NCI-H460 (cell line): ENCODE results near the gene CD34.

DNA sequence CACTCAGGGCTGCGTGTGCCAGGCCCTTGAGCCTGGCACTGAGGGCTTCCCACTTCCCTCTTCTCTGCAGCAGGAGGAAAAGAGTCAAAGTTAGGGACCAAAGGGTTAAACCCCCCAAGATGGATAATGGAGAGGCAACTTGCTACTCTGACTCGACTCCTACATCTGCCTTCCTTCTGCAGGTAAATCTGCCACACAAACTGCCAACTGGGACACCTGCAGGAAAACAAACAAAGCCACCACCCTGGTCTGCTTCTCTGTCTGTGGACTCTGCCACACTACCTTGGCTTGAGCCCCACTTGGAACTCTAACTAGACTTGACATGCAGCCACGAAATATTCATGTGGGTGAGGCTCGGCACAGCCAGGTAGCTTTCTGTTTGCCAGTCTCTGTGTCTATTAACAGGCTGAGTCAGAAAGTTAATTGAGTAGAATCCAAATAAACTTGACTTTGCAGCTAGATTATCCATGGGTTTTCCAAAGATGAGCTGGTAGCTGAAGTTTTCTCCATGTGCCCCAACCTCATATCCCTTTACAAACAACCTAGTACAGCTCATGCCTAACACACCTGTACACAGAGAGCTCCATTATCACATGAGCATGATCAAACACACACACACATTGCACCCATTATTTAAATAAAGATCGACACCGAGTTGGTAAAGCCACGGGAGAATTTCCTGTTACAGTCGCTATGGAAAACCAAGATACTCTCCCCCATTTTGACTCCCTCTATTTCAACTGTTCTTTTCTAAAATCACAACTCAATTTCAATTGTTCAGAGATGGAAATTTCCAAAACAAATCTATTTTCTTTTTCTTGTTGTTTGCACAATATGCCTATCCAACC lies 841 bp downstream of the C1orf116 start:
RAMPAGE:
- cytosol, long total RNA: no peak
- long total RNA: no peak
- nucleus, long total RNA: no peak

RAMPAGE:
- cytosol, long total RNA: no peak
- long total RNA: no peak
- nucleus, long total RNA: no peak
Measured at GRCh38 chr1:207058187-207058639, 5.1 kb downstream of the PFKFB2 start.

RAMPAGE:
- cytosol, long total RNA: no peak
- long total RNA: no peak
- nucleus, long total RNA: no peak
Measured at GRCh38 chr1:207077513-207077768, 11.2 kb upstream of the C4BPB start.

DNA sequence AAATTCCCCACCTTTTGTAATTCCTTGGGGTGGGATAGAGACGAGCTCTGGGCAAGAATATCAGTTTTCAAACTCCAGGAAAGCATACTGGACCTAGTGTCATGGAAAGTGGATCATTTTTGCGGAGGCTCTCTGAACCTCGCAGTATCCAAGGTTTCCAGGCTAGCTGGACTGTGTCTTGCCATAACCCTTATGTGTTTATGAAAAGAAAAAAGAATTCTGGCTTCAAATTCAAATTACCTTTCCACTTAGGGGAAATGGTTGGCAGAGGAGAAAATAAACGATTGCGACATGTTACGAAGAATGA lies 256 bp upstream of the C4BPA start:
RAMPAGE:
- cytosol, long total RNA: no peak
- long total RNA: no peak
- nucleus, long total RNA: no peak

DNA sequence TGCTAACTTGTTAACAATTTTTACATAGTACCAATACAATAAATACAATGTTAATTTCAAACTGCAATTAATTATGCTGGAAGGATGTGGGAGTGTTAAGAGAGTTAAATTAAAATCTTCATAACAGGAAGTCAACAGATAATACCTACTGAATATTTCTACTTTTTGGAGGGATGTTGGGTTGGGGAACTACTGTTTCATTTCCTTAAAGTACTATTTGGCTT lies 12.7 kb upstream of the CD55 start:
RAMPAGE:
- cytosol, long total RNA: no peak
- long total RNA: no peak
- nucleus, long total RNA: no peak

DNA sequence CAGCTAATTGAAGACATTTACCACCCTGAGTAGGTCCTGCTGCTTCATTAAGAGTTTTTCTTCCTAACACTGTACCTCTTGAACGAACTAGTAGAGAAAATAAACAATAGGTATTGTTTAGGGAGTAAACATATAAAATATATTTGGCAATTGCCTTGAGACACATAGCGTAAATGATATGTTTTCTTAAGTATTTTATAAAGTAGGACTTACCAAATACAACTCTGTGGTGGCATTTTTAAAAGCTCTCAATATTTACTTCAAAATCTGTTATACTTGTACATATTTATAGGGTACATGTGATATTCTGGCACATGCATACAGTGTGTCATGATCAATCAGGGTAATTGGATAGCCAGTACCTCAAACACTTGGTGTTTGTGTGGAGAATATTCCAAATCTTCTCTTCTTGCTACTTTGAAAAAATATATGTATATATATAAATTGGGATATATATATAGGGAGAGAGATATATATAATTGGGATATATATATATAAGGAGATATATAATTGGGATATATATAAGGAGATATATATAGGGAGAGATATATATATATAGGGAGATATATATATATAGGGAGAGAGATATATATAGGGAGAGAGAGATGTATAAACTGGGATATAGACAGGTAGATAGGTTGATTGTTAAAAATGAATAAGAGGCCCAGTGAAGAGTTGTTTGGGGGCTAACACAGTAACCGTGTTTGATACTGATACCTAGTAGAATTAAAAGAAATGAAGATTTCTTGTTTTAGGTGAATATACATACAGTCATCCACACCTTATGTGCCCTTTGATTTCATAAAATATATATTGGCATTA lies 1.4 kb downstream of the CD55 start:
RAMPAGE:
- cytosol, long total RNA: no peak
- long total RNA: no peak
- nucleus, long total RNA: no peak

DNA sequence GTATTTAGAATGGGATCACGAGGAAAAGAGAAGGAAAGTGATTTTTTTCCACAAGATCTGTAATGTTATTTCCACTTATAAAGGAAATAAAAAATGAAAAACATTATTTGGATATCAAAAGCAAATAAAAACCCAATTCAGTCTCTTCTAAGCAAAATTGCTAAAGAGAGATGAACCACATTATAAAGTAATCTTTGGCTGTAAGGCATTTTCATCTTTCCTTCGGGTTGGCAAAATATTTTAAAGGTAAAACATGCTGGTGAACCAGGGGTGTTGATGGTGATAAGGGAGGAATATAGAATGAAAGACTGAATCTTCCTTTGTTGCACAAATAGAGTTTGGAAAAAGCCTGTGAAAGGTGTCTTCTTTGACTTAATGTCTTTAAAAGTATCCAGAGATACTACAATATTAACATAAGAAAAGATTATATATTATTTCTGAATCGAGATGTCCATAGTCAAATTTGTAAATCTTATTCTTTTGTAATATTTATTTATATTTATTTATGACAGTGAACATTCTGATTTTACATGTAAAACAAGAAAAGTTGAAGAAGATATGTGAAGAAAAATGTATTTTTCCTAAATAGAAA lies 38.5 kb downstream of the CD55 start:
RAMPAGE:
- cytosol, long total RNA: no peak
- long total RNA: no peak
- nucleus, long total RNA: no peak

DNA sequence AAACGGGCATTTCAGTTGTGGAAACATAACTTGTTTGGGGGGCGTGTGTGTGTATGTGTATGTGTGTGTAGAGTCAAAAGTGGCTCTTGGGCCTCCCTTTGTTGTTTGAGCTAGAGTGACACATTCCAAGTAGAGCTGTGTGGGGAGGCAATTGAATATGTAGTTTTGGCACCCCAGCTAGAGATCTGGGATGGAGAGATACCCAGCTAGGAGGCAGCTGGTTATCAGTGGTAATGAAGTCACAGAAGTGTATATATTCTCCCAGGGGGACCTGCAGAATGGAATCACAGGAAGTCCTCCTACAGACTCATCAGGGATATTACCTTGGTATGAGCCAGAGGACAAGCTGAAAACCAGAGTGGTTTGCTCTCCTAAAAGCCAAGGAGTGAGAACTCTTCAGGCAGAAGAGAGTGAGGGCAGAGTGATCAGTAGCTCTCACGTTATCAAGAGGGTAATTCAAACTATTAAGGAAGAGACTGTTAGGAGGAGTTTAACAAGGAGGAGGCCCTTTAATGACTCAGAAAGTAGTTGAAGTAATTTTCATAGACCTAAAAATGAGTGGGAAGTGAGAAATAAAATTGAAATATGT lies 5.1 kb downstream of the CR1L start:
RAMPAGE:
- cytosol, long total RNA: no peak
- long total RNA: no peak
- nucleus, long total RNA: no peak

DNA sequence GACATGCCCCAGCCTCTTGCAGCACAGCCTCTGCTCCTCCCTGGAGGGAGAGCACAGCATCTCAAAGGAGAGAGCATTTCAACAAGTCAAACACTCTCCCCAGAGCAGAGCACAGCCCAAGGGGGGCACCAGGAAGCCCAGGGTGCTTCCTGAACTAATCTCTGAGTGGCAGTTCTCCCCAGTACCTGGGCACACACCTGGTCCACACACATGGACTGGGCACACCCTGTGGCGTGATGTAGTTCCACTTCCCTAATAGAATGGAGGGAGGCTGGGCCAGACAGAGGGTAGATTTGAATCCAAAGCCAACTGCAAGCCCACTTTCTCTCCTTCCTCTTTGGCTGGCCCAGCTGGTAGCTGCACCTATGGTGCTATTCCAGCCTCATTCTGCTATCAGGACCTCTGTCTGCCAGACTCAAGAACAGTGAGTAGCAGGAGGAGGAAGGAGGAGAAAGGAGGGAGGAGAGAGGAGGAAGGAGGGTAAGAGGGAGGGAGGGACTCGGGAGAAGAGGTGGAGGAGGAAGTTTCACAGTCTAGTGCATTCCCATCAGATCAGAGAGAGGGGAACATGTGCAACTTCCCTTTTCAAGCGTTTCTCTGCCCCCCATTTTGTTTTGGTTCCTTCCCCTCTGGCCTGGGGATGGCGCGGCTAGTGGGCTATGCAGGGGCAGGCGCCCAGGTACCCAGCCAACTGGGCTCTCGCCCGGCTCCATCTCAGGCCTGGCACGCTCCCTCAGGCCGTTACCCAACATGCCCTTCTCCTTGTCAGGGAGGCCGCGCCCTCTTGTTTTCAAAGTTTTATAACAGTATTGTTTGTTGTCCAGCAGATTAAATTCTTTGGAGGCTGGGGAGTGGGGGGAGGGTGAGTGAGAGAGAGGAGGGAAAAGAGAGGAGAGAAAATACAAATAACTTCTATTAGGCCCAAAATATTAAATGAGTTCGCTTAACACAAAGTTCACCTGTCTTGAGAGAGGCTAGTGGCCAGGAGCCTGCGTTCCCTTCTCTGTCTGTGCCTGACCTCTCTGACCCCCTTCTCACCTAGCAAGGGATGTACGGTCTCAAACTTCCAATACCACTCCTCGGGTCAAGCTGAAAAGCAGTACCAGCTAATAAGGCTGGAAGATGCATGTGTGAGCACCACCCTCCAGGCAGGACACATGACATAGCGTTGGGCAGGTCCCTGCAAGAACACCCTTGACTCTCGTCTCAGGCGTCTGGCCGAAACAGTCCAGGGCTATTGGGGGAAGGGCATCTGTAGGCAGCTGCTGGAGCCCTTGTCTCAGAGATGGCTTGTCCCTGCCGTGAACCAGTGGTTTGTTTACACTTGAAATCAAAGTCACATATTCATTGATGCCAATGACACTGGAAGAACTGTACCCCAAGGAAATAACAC lies 56.0 kb downstream of the CD46 start:
RAMPAGE:
- cytosol, long total RNA: no peak
- long total RNA: no peak
- nucleus, long total RNA: no peak

RAMPAGE:
- cytosol, long total RNA: no peak
- long total RNA: no peak
- nucleus, long total RNA: no peak
Measured at GRCh38 chr1:207819797-207820195, 67.9 kb downstream of the CD46 start.

GRCh38 chr1:207831482-207831817 lies 79.5 kb downstream of the CD34 start:
RAMPAGE:
- cytosol, long total RNA: no peak
- long total RNA: no peak
- nucleus, long total RNA: no peak

DNA sequence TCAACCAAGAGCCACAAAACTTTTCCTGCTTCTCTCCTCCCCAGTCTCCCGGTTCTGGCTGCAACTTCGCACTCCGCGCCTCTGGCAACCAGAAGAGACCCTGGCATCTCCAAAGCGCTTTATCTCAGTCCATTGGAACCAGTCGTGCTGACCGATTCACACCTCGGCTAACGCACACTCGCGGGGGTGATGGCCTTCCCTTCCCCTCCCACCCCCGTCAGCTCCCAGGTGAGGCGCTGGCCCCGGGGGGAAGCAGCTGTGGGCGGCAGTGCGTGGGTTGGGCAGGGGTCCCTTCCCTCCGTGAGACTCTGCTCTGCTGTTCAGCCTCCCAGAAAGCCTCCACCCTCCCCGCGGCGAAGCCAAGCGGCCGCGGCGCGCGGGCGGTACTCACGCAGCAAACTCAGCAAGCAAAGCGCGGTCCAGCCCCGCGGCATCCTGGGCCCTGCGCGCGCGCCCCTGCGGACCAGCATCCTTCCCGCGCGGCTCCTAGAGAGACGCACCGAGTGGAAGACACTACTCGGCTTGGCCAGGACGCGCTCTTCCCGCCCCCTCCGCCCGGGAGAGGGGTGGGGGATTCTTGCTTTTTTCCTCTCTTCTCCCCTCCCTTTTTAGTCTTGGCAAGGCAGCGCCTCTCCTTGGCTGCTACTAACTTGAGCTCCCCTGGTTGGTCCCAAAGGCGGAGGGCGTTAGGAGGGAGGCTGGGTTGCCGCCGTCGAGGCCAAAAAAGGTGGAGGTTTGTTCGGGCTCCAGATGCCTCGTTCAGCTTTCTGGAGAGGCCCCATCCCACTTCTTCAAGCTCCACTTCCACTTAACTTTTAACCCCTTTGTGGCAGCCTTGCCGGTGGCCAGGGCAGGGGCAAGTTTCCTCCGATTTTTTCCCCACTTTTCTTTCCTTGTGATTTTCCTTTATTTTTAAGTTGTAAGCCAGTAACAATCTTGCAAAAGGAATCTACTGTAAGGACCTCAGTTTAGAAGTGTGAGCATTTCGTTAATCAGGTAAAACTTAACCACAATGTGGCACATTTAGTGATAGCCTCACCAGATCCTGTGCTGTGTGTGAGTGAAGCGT lies at the start of gene CD34:
CD34 (minus strand) TSS at position 515 of the 1,069 bp plus-strand sequence.
RAMPAGE:
- cytosol, long total RNA: no peak
- long total RNA: no peak
- nucleus, long total RNA: no peak

DNA sequence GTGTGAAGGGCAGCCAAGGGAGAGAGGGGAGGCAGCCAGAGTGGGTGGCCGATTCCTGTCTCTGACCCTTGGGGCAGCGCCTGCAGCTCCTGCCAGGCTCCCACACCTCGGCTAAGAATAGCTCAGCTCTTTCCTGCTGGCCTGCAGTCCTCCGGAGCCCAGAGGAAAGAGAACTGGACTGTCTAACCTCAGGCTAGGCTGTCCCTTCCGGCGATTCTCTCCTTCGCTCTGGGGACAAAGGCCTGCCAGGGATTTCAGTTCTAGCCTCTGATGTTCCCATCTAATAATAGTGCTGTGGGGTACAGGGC lies 11.7 kb upstream of the CD34 start:
RAMPAGE:
- cytosol, long total RNA: no peak
- long total RNA: no peak
- nucleus, long total RNA: no peak

RAMPAGE:
- cytosol, long total RNA: no peak
- long total RNA: no peak
- nucleus, long total RNA: no peak
Measured at GRCh38 chr1:208068248-208068887, 157.4 kb upstream of the CD34 start.

DNA sequence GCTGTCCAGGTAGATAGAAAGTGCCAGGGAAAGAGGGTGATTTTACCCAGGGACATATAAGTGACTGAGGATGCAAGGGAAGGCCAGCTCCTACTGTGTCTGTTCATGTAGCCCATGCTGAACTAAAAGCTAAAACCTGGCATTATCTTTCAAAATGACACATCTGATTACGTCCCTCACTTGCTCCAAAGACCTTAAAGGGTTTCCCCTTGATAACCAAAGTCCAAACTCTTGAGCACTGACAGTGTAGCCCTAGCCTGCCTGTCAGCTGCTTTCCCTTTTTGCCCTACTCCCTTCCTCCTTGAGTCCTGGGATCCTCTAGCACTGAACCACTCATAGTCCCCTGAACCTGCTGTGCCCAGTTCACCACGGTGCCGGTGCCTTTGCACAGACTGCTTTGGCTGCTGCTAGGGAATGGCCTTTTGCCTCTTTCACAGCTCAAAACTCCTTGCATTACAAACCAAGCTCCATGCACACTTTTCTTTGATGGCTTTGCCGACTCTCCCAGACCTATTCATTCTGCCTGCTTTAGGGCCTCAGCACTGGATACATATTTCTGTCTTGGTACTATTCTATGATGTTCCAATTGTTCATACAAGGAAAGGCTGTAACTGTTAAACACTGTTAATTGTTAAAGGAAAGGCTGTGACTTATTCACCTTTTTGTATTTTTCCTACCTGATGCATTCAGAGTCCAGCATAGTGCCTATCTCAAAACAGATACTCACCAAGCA lies 67.4 kb downstream of the PLXNA2 start:
RAMPAGE:
- cytosol, long total RNA: no peak
- long total RNA: no peak
- nucleus, long total RNA: no peak

DNA sequence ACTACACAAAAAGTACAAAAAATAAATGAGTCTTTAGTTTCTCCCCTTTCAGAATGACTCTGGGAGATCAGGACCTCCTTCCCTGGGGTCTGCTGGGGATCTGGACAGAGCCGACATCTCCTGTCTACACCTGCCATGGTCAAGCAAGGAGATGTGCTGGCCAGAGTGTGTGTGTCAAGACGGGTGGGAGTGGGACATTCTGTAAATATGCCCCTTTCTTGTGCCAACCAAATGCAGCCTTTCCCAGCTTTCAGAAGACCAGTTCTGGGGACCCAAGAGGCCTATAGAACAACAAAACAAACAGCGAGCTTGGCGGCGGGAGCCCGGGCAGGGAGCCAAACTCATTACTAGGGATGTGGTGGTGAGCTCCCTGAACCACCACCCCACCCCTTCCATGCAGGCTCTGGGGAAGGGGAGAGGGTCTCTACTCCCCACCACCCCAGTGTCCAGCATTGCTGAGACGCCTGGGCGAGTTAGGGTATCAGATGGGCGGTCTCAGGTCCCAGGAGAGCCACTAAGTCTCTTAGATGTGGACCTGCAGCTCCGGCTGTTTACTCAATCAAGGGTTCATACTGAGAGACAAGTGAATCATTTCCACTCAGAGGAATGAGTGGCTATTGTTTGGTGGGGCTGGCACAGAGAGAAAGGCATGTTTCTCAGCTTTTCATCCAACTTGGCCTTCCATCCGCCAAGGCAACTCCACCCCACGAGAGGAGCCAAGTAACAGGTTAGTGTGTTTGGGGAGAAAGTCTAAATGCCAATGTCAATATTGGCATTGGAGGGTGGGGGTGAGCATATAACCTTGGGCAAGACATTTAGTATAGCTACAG lies 41.1 kb downstream of the PLXNA2 start:
RAMPAGE:
- cytosol, long total RNA: no peak
- long total RNA: no peak
- nucleus, long total RNA: no peak

RAMPAGE:
- cytosol, long total RNA: no peak
- long total RNA: no peak
- nucleus, long total RNA: no peak
Measured at GRCh38 chr1:209471232-209471535, 112.3 kb upstream of the CAMK1G start.

DNA sequence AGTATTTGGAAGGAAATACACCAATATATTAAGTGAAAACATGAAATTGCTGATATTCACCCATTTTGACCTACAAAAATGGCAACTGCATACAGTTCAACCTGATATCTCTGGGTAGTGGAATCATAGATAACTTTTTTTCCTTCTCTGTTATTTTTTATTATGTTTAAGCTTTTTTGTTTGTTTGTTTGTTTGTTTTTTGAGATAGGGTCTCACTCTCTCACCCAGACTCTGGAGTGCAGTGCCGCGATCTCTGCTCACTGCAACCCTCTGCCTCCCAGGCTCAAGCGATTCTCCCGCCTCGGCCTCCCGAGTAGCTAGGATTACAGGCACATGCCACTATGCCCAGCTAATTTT lies 10.0 kb downstream of the LAMB3 start:
RAMPAGE:
- cytosol, long total RNA: no peak
- long total RNA: no peak
- nucleus, long total RNA: no peak

DNA sequence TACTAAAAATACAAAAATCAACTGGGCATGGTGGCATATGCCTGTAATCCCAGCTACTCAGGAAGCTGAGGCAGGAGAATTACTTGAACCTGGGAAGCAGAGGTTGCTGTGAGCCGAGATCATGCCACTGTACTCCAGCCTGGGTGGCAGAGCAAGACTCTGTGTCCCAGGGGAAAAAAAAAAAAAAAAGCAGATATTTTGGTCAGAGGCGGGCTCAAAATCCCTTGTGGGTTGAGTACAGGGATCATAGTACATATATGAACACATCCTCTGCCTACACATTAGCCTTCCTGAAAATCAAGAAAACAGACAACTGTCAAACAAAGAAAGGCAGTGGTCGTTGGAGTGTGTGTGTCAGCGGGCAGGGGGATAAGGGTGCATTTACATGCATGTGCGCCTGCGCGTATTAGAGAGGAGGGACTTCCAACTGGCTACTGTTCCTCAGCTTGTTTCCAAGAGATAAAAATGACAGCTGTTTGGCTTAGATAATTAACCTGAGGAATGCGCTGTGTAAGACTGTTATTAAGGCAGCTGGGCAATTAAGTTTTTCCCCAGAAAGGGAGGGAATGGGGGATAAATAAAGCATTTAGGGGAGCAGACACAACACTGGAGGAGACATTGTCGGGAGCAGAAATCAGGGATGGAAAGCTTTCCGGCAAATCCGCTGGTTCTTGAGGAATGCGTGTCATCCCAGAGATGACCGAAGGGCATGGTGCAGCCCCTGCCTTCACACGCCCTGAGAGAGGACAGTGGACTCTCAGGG lies 6.5 kb downstream of the LAMB3 start:
RAMPAGE:
- cytosol, long total RNA: no peak
- long total RNA: no peak
- nucleus, long total RNA: no peak

DNA sequence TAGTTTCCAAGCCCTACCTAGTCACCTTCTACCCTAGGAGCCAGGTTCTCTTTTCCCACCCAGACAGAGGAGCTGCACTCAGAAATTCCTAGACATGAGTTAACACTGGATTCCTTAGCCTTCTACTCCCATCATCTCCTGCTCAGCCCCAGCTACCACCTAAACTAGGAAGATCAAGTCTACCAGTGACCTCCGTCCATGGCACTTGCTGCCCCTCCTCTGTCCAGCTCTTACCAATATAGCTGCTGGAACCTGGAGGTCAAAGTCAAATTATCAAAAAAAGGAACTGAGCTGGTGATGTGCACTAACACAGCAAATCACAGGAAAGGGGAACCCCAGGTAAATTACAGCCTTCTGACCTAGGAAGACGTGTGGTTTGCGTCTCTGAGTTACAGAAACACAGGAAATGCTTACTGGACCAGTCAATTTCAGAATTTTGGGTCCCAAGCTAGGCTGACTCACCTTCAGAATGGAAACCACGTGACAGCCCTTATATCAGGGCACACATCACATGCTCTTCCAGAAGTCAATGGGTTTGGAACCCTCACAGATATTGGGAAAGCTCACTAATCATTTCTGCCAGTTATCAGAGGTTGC lies 2.1 kb upstream of the G0S2 start:
RAMPAGE:
- cytosol, long total RNA: no peak
- long total RNA: no peak
- nucleus, long total RNA: no peak